AG04450 (cell line): Measurements from ENCODE around the gene SORCS3.

DNA sequence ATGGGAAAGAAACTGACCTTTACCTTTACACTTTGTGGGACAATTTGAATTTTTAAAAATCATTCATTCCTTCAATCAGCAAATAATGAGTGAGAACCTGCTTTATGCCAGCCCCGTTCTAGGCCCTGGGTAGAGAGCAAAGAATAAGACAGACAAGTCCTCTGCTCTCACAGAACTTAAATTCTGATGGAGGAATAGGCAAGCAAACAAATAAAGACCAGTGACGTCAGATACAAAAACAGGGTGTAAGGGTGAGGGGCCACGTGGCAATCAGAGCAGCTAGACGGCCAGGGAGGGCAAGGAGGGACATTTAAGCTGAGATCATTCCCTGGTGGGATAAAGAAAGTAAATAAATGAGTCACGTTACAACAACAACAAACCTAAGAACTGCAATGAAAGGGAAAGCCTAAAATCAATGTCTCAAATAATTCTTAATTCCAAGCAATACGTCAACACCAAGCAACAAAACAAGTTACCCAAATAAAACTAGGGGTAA lies 21.8 kb downstream of the STN1 start:
- CAGE, long polyA plus RNA: no peak
- RRBS: no CpG with 5 or more reads among the region's 6 CpGs

DNA sequence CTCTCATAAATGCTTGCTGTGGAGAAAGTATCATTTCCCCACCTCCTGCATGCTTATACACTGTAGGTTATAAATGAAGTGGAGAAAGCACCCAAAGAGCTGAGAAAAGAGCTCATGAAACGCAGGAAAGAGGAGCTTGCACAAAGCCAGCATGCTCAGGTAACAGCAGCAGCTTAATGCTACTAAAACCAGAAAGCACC lies 43.7 kb downstream of the SLK start:
- CAGE, long polyA plus RNA: no peak
- RRBS: no CpG with 5 or more reads among the region's 1 CpG

DNA sequence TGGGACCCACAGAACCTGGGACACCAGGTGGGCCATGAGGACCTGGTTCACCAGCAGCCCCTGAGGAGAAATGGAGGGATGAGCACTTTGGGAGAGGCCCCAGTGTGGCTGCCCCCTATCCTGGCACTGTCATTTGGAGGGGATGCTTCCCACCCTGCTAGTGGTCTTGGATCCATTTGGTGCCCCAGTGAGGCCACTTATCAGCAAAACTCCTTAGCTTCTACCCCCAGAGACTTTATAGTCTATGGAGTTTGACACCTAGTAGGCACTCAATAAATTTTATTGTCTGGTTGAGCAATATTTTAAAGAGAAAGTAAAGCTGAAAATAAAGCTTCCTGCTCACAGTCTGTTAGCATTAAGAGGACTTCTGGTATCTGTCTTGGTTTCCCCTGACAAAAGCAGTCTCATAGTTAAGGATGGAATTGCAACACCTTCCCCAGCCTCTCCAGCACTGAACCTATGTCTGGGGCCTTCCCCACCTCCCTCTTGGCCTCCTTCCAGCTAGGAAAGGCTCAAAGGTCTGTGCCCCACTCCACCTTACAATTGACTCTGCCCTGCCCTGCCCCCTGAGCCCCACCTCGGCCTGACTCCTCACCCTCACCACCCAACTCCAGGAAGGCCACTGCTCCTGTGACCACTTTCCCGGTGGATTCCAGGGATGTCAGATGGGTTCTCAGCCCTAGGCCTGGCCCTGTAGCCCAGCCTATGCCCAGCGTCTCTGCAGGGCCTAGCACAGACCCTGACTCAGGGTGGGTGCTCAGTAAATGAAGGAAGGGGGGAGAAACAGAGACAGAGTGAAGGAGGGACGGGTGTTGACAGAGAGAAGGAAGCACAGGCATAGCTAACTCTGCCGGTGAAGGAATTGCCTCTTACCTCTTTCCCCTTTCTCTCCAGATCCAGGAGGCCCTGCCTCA lies 33.3 kb downstream of the COL17A1 start:
- CAGE, long polyA plus RNA: no peak
- RRBS: no CpG with 5 or more reads among the region's 5 CpGs

- CAGE, long polyA plus RNA: no peak
- RRBS: no CpG with 5 or more reads among the region's 13 CpGs
These were observed 1.3 kb upstream of the GSTO2 start for GRCh38 chr10:104267678-104268100.

- CAGE, long polyA plus RNA: no peak
- RRBS: 4% methylated on average over 3 of the region's 12 CpGs
These were observed 31.1 kb downstream of the GSTO2 start for GRCh38 chr10:104299916-104300629.

DNA sequence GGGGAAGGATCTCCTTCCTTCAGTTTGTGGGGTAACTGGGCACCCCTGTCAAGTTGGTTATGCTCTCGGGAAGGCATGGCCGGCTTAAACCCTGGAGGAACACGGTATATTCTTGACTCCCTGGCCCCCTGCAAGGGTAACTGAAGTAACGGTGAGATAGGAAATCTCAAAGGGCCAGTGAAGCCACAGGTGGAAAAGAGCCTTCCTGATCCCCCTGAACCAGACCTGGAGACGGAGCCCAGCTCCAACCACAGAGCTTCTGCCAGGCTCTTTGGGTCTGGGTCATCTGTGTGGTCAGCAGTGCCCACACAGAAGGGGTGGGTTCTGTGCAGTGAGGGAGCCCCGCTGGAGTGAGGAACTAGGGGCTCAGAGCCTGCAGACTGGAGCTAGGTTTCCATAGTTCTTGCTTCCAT lies 25.5 kb downstream of the ITPRIP start:
- CAGE, long polyA plus RNA: no peak
- RRBS: no CpG with 5 or more reads among the region's 6 CpGs

DNA sequence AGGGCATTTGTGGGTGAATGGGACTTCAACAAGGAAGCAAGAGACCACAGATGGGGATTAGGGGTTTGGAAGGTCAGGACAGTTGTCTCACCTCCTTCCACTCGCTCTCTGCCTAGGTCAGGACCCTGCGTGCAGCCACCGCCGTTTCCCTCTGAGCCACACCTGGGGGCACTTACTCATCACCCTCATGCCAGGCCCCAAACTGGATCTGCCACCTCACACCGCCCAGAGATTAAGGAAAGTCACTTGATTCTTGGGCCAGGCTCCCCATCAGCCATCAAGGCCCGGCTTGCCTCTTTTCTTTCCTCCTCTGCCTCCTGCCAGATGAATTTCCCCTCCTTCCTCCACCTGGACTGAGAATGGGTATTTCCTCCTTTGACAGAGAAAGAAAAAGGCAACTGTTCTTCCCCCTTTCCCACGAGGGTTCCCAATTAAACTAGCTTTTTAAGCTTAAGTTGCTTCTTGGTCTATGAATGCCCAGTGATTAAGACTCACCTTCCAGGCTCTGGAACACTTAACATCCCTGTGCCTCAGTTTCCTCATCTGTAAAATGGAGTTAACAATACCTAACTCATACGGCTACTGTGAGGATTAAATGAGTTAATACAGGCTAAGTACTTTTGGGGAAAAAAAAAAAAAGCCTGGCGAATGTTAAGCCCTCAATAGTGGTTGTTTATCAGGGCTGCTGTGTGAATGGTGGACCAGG lies 2.8 kb downstream of the ITPRIP start:
- CAGE, long polyA plus RNA: no peak
- RRBS: no CpG with 5 or more reads among the region's 9 CpGs

DNA sequence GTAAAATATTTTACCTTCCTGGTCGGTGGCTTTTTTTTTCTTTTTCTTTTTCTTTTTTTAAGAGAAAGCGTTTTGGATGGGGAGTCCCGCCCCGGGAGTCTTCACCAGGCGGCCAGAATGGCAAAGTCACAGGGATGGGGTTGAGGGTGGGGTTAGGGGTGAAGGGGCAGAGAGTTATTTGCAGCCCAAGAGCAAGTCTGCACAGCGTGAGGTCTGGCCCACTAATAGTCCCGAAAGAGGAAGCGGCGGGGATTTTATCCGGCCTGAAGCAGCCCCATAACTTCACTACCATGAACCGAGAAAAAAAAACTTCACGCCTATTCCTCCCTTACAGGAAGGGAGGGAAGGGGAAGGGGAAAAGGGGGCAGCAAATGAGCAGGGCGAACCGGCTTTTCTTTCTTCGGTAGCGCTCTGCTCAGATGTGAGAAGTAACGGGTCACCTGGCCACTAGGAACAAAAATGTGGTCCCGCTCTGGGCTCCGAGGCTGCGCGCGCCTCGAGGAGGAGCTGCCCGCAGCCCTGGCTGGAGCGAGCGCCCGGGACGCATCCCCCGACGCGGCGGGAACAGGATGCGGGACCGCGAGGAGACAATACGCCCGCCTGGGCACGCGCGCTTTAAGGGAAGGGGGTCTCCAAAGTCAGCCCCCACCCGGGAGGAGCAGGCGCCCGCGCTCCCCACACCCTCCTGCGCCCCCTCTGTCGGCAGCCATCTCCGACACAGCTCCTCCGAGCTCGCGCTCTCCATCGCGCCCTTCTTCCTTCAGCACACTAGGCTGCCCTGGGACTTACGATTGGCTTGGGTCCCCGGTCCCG lies 602 bp downstream of the ITPRIP start:
- CAGE, long polyA plus RNA: no peak
- RRBS: 0% methylated on average over 8 of the region's 55 CpGs

GRCh38 chr10:104641030-104641588 lies at the start of gene SORCS3:
TSS of gene SORCS3 (plus strand) at chr10:104641290.
- CAGE, long polyA plus RNA: no peak
- RRBS: 3% methylated on average over 35 of the region's 74 CpGs

GRCh38 chr10:105837969-105838391 lies 1196.9 kb downstream of the SORCS3 start:
- CAGE, long polyA plus RNA: no peak
- RRBS: no CpG with 5 or more reads among the region's 2 CpGs

- CAGE, long polyA plus RNA: no peak
- RRBS: no CpG with 5 or more reads among the region's 6 CpGs
These were observed 515.9 kb downstream of the SORCS1 start for GRCh38 chr10:106648587-106649122.

DNA sequence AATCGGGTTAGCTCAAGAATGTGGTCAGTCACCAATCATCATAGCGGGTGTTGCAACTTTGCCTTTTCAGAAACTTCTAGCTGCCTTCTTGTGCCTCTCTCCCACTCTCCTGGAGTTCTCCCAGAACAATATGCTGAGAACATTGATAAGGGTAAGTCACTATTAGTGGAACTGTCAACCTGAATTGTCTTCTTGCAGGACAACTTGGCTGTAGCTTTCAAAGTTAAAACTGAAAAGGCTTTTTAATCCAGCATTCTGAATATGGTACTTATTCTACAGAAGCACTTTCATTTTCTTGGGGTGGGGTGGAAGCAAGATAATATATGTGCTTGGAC lies 525.0 kb upstream of the SORCS1 start:
- CAGE, long polyA plus RNA: no peak
- RRBS: no CpG with 5 or more reads among the region's 2 CpGs

DNA sequence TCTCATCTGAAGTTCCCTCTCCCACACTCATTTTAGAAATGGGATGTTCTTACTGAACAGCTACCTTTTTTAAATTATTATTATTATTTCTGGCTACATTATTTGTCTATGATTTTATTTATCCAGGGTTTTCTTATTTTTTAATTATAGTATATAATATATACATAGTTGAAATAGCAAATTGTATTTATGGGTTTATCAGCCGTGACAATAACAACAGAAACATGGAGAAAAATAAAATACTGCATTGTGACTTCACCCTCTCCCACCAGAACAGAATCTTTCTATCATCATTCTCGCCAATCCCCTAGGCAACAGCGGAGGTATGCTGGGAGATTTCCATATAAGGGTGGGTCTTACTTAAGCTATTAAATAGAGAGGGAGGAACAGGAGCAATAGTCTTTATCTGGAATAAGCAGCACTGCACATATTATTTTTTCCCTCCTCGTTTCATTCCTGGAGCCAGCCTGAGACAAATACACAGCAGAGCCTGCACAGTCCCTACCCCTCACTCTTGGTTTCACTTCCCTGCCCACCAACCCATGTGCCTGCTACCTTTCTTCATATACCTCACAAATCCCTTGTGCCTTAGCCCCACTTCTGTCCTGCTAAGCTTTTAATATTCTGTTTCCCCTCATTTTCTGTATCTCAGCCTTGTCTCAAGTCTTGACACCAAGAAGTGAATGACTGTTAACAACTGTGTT lies 1214.9 kb downstream of the XPNPEP1 start:
- CAGE, long polyA plus RNA: no peak
- RRBS: no CpG with 5 or more reads among the region's 4 CpGs

- CAGE, long polyA plus RNA: no peak
These were observed 640.6 kb downstream of the XPNPEP1 start for GRCh38 chr10:109282660-109283086.

- CAGE, long polyA plus RNA: no peak
- RRBS: 4% methylated on average over 26 of the region's 69 CpGs
These were observed 466.5 kb downstream of the XPNPEP1 start for GRCh38 chr10:109456440-109457559.

DNA sequence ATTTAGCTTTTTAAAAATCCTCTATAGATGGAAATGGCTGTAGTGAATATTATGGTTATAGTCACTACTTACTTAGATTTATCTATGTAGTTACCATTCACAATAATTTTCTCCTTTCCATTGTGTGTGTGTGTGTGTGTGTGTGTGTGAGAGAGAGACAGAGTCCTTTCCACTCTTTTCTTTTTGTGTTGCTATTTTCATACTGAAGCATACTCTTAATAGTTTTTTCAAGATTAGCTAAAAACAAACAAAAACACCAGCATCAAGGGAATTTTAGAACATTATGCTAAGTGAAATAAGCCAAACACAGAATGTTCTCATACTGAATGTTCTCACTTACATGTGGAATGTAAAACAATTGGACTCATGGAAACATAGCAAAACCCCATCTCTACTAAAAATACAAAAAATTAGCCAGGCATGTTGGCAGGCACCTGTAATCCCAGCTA lies 193.5 kb downstream of the XPNPEP1 start:
- CAGE, long polyA plus RNA: no peak

GRCh38 chr10:109883848-109885086 lies 39.0 kb downstream of the XPNPEP1 start:
- CAGE, long polyA plus RNA: no peak
- RRBS: no CpG with 5 or more reads among the region's 21 CpGs

DNA sequence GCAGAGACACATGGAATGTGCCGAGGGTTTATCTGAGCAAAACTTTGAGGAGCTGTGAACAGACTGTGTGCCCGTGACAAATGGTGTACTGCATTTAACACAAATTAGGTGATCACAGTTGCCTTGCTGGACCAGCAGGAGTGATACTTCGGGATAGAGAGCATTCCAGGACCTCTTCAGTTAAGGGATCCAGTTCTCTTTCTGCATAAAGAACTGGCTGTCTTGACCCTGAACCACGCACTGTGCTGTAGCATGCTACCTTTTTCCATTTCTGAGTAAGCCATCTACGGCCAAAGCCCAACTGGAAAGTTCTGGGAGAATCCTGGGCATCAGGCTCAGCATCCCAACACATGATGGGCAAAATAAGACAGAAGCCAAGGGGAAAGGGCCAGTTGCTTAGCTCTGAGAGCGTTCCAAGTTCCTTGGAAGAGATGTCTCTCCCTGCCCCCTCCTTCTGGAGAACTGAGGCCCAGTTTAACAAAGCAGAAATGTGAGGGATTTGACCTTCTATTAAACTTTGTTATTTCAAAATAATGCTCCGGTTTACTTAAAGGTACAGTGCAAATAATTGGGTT lies 37.9 kb upstream of the ADD3 start:
- CAGE, long polyA plus RNA: no peak
- RRBS: no CpG with 5 or more reads among the region's 7 CpGs

- CAGE, long polyA plus RNA: no peak
- RRBS: under 1% methylated on average over 6 of the region's 40 CpGs
These were observed 903 bp upstream of the ADD3 start for GRCh38 chr10:110006628-110007534.

GRCh38 chr10:110074129-110074792 lies 66.5 kb downstream of the ADD3 start:
- CAGE, long polyA plus RNA: no peak
- RRBS: no CpG with 5 or more reads among the region's 5 CpGs